Caco-2 (cell line): ENCODE measurements around a stretch of chr1.

GRCh38 chr1:91006560-91007468, 15.0 kb downstream of the ZNF644 start:
- PRO-cap, result no peak
- RRBS, result no CpG with 5 or more reads among the region's 7 CpGs

GRCh38 chr1:91008482-91008976, 13.3 kb downstream of the ZNF644 start:
- PRO-cap, result no peak
- RRBS, result no CpG with 5 or more reads among the region's 4 CpGs

DNA sequence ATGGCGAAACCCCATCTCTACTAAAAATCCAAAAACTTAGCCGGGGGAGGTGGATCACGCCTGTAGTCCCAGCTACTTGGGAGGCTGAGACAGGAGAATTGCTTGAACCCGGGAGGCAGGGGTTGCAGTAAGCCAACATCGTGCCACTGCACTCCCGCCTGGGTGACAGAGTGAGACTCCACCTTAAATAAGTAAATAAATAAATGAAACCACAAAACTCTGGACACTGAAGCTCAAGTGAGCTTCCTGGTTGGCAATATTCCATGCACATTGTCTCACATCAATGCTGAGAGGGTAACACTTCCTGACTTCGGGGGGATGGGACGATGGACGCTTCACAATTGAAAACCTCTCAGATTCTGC, 69.9 kb upstream of the ZNF644 start:
- PRO-cap, result no peak
- RRBS, result no CpG with 5 or more reads among the region's 9 CpGs

GRCh38 chr1:91682938-91683895, 182.6 kb downstream of the CDC7 start:
- PRO-cap, result no peak
- RRBS, result no CpG with 5 or more reads among the region's 11 CpGs

DNA sequence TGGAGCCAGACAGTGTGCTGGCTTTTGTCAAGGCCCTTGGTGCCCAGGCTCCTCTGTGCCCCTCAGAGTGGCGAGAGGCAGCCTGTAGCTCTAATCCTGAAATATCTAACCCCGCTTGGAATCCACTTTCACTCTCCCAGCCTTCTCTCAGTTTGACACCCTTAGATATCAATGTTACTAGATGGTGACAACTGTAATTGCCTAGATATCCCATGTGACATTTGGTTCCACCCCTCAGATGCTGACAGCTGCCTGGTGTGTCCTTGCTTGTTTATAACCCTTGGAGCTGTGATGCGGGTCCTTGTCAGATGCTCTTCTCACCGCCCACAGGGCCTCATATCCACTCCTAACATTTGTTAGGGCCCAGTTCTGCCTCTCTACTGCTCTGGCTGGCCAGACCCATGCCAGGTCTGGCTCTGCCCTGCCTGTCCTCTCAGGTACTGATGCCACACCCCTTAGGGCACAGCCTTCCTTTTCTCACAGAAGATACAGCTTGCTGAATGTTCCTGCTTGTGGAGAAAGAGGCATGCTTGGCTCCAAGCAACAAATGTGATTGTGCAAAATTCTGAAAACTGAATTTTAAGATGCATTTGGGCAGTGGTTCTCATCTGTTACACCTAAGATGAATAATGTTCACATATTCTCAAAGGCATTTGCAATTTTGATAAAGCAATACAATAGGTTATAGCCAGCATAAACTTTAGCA, 178.2 kb downstream of the TGFBR3 start:
- PRO-cap, result no peak
- RRBS, result no CpG with 5 or more reads among the region's 4 CpGs

DNA sequence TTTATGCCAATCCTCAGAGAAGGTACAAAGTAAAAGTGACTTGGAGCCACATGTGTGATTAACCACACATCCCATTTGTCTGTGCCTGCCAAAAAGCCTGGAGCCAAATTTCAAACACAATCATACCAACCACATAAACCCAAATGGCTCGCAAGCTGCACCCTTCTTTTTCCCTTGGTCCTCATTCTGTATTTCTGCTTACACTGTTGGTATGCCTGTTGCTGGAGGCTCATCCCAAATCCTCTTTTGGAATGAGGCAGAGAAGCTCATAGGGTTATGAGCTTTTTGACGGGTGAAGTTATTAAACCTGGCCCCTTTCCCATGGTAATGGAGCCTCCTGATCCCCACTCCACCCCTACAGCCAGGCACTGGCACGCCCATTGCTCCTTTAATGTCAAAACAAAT, 93.9 kb downstream of the TGFBR3 start:
- PRO-cap, result no peak
- RRBS, result no CpG with 5 or more reads among the region's 3 CpGs

- PRO-cap, result no peak
- RRBS, result no CpG with 5 or more reads among the region's 18 CpGs
Measured at GRCh38 chr1:91826709-91827676, 59.0 kb downstream of the TGFBR3 start.

GRCh38 chr1:91850653-91851672, 35.0 kb downstream of the TGFBR3 start:
- PRO-cap, result no peak
- RRBS, result no CpG with 5 or more reads among the region's 11 CpGs

DNA sequence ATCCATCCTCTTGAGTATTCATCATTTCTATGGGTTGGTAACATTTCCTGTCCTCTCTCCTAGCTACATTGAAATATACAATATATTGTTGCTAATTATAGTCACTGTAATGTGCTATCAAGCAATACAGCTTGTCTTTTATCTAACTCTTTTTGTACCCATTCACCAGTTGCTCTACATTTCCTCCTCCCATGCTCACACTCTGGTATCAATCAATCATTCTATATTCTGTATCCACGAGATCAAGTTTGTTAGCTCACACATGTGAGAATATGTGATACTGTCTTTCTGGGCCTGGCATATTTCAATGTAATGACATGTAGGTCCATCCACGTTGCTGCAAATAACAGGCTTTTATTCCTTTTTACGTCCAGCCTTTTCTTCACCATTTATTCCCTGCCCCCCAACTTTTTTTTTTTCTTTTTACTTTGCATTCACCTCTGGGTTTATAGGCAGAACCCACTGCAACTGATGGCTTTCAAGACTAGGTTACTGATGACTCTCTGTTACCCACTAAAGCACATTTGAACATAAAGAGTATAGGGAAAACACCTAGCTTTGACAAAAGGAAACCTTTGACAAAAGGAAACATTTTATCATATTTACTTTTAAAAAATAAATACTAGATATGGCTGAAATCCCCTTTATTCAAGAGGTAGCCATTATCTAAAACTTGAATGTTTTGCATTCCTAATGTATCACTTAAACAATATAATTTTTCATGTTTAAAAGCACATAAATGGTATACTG, 32.1 kb downstream of the C1orf146 start:
- PRO-cap, result no peak
- RRBS, result no CpG with 5 or more reads among the region's 3 CpGs

DNA sequence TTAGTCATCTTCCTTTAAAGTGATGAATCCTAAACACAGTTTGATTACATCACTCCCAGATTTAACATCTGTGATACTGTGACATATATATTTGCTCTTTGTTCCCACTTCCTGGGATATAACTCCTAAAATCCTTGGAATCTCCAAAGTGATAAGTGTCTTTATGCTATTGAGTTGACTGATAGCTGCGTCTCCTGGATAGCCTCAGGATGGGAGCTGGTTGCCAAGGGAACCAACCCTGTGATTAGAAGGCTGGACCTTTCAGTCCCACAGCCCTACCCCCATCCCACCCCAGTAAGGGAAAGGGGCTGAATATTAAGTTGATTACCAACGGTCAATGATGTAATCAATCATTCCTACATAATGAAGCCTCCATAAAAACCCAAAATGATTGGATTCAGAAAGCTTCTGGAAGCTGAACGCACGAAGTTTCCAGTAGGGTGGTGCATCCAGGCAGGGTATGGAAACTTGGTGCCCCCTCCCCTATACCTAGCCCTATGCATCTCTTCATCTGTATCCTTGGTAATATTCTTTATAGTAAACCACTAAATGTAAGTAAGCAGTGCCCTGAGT, 21.4 kb downstream of the GLMN start:
- PRO-cap, result no peak
- RRBS, result no CpG with 5 or more reads among the region's 4 CpGs

DNA sequence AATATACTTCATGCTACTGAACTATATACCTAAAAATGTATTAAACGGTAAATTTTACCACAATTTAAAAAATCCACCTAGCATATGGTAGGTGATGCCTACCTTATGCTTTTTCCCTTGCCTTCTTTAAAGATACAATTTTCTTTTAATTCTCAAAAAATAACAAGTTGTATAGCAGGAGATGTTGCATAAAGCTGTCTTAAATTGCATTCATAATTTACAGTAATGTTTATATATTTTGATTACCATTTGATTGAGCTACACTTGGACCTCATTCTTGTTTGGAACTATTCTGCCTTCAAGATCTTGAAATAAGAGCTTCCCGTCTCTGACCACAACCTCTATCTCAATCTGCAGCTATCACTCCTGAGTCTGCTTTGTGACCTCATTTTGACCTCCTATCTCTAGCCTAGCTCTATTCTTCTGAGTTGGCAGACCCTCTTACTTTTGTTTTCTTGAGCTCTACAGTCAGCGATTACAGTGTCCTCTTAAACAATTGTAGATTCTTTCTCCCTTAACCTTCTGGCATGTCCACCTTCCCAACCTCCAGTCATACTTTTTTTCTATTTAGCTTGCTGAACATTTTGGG, 18.9 kb downstream of the RPAP2 start:
- PRO-cap, result no peak
- RRBS, result no CpG with 5 or more reads among the region's 3 CpGs

DNA sequence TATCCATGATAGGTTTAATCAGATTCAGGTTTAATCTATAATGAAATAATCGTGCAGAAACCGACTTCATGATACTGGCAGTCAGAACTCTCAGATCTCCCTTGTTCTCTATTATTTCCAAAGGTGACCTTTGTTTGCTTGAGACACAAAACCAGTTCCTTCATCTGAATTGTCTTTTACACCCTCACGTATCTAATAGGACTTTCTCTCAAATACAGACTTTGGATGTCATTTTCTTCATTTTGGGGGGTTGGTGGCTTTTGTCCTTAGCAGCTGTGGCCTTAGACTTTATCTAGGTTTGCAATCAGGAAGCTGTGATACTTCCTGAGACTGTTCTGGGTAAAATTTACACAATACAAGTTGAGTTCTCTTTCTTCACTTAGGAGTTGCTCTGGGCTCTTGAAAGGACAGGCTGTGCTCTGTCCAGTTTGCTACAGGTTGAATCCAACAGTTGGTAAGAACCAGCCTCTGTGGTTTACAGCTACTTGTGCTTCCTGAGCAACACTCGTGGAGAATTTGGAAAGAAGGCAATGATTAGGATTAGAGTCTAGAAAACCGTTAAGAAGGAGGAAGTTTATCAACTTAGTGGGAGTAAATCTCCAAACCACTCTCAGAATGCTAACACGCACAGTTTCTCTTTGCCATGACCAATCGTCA, 27.0 kb downstream of the GFI1 start:
- PRO-cap, result no peak
- RRBS, result no CpG with 5 or more reads among the region's 7 CpGs

- PRO-cap, result no peak
- RRBS, result no CpG with 5 or more reads among the region's 10 CpGs
Measured at GRCh38 chr1:92476167-92476783, 10.4 kb downstream of the GFI1 start.

DNA sequence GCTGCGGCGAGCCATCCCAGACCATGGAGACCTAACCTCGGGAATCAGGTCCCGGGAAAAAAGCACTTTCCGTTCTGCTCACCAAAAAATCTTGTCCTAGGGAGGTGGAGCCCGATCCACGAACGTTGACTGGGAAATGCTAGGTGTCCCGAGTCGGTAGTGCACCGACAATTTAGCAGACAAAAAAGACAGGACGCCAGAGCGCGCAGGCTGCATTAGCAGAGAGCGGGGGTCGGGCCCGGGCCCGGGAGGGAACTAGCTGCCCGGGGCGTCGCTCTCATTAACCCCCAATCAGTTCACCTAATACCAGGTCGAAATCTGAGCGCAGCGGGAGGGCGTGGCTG, 2.4 kb downstream of the GFI1 start:
- PRO-cap, result no peak
- RRBS, result 7% methylated on average over 8 of the region's 25 CpGs

DNA sequence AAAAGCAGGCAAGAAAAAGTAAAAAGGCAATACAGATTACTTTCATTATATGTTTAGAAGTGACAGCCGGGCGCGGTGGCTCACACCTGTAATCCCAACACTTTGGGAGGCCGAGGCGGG, 686 bp upstream of the EVI5 start:
- PRO-cap, result no peak
- RRBS, result no CpG with 5 or more reads among the region's 5 CpGs

GRCh38 chr1:92804652-92805293, 19.9 kb upstream of the EVI5 start:
- PRO-cap, result bidirectional peak, plus-strand start at chr1:92805031, minus-strand start at chr1:92804789
- RRBS, result no CpG with 5 or more reads among the region's 8 CpGs

DNA sequence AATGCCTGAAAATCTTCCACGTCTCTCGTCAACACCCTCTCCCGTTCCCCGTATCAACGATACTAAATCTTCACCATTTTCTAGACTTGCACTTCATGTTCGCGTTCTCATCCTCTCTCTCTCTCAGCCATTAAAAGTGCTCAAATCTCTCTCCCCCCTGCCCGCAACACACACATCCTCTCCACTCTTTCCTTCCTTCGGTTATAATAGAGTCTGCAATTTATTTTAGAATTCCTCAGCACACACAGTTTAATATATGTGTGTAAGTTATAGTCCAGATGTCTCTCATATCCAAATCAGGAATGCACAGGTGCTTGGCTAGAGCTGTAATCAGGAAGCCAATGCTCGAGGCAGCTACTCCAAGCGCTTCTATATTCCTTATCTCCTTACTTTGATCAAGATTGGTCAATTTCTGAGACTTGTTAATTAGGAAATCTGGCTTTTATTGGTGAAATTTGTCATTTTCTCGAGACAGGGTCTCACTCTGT, 27.5 kb downstream of the RPL5 start:
- PRO-cap, result no peak
- RRBS, result no CpG with 5 or more reads among the region's 12 CpGs

DNA sequence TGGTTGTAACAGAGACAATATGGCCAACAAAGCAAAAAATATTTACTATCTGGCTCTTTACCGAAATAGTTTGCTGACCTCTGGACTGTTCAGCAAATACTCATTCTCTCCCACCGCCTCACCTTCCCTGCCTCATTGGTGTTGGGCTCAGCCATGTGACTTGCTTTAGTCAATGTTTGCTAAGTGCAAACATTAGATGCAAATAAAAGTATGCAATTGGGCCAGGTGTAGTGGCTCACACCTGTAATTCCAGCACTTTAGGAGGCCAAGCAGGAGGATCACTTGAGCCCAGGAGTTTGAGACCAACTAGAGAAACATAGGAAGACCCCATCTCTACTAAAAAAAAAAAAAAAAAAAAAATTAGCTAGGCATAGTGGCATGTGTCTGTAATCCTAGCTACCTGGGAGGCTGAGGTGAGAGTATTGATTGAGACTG, 55.1 kb downstream of the RPL5 start:
- PRO-cap, result no peak
- RRBS, result no CpG with 5 or more reads among the region's 2 CpGs

- PRO-cap, result no peak
- RRBS, result no CpG with 5 or more reads among the region's 5 CpGs
Measured at GRCh38 chr1:92995481-92995937, 34.2 kb upstream of the DIPK1A start.

GRCh38 chr1:93078963-93079175, 214 bp upstream of the MTF2 start:
- PRO-cap, result bidirectional peak, plus-strand start at chr1:93079283, minus-strand start at chr1:93079120
- RRBS, result no CpG with 5 or more reads among the region's 16 CpGs